ENCODE measurements around a stretch of chr6.

GRCh38 chr6:4724662-4725286 lies 51.4 kb upstream of the CDYL start:
- PRO-cap: no peak

- PRO-cap: no peak
These were observed 48.1 kb upstream of the CDYL start for GRCh38 chr6:4728065-4728501.

GRCh38 chr6:4891622-4892627 lies 111.9 kb downstream of the RPP40 start:
- PRO-cap: no peak

GRCh38 chr6:4944764-4945186 lies 59.1 kb downstream of the RPP40 start:
- PRO-cap: no peak

GRCh38 chr6:5032724-5033151 lies 28.9 kb upstream of the RPP40 start:
- PRO-cap: no peak

GRCh38 chr6:5108012-5108569 lies 22.9 kb downstream of the PPP1R3G start:
- PRO-cap: no peak

GRCh38 chr6:5448494-5448964 lies 187.2 kb downstream of the FARS2 start:
- PRO-cap: no peak

DNA sequence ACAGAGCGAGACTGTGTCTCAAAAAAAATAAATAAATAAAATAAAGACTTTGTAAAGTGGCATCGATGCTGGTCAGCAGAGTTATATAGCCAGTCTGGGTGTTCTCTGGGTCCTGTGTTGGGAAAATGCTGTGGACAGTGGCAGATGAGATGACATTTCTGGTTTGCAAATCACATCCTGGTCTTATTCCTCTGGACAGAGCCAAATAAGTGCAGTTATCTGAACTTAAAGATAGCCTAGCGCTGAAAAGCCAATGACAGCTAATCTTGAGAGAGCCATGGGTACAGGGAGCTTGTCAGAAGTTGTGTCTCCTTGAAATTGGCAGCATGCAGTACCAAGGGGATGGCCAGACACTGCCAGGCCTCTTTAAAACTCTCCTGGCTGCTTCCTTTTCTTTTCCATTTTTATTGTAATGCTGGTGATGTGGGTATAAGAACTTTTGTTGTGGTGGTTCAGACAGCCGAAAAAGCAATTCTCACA lies 362.4 kb downstream of the FARS2 start:
- PRO-cap: no peak

- PRO-cap: no peak
These were observed 343.4 kb downstream of the NRN1 start for GRCh38 chr6:5663253-5663747.

DNA sequence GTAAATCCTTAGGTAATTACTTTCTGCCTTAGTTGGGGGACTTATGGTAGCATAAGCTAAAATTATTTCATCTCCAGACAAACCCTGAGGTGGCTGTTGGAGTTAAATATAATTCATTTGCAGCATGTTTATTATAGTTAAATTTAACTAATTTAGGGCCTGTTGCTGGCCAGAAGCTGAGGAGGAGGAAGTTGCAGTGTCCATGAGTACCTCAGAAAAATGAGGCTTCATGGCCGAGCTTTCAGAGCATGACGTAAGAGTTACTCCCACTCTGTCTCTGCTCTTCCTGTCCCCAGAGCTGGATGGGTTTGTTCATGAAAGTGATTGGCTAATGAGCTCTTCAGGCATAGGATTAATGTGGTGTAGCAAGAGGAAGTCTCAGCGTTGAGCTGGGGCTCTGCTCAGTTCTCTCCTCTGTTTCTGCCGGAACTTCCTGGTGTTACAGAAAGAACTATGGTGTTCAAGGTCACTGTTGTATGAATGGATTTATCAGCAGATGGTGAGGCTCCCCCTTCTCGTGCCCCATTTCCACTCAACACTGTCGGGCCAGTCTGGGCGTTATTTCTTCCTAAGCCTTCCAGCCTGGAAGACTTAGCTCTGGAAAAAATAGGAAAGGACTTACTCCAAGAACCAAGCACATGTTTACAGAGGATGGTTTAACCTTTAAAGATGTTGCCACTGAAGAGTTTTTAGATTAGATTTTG lies 335.5 kb downstream of the NRN1 start:
- PRO-cap: no peak

GRCh38 chr6:5685766-5686202 lies 320.9 kb downstream of the NRN1 start:
- PRO-cap: no peak

GRCh38 chr6:5865571-5865983 lies 141.1 kb downstream of the NRN1 start:
- PRO-cap: no peak

DNA sequence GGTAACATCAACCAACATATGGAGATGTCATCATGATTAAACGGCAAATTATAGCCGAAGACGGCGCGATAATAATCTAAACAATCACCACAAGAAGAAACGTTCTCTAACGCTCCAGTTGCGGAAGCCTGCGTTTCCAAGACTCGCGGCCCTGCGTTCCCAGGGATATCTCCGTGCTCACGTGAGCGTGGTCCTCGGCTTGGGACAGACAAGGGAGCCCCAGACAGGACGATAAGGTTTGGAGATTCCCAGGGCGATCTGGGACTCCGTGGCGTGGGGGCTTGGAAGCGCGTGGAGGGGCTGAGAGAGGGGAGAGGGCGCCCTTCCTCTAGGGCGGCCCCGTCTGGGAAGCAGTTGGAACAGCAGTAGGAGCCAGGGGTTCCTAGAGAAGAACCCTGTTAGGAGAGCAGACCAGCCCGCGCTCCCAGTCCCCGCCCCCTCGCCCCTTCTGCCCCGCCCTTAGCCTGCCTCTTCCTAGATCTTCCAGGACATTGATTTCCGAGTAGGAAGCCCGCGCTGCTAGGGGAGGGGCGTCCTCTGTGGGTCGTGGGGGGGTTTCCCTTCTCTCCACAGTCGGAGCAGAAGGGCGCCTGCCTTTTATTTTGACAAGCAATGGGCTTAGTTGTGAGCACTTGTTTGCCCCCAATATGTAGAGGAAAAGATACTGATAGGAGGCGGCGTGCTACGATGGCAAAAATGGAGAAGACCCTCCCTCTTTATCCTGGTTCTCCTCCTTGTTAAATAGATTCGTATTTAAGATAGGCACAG lies 10.6 kb downstream of the NRN1 start:
- PRO-cap: bidirectional peak, plus-strand start at position 500 of the sequence, minus-strand start at position 451 of the sequence

- PRO-cap: bidirectional peak, plus-strand start at chr6:5999455, minus-strand start at chr6:5999387; bidirectional peak, plus-strand start at chr6:5999697, minus-strand start at chr6:5999605
These were observed 7.8 kb downstream of the NRN1 start for GRCh38 chr6:5998502-5999781.

DNA sequence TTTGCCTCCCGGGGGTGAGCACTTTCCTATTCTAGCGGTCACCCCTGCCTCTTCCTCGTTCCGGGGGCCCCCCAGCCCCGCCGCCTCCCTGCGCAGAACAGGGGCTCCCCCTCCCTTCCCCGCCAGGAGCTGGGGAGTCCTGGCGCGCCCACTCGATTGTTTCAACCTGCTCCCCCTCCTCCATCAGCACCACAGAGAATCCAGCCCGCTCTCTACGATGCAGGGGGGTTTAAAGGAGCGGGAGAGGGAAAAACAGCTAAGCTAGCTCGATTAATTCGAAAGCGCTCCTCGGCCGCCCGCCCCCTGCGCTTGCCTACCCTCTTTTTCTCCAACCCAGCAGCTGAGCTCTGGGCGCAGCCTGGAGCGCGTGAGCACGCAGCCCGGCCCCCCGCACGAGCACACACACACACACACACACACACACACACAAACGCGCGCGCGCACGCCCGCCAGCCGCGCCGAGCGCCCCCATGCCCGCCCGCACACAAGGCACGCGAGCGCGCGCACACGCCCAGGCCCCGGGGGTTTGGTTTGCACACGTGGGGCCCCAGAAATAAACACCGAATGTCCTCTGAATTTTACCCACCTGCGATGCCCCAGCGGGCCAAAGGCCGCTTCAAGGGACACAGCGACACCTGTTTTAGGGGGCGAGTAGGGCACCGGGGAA lies 578 bp upstream of the NRN1 start:
- PRO-cap: bidirectional peak, plus-strand start at position 343 of the sequence, minus-strand start at position 350 of the sequence; bidirectional peak, plus-strand start at position 612 of the sequence, minus-strand start at position 618 of the sequence

DNA sequence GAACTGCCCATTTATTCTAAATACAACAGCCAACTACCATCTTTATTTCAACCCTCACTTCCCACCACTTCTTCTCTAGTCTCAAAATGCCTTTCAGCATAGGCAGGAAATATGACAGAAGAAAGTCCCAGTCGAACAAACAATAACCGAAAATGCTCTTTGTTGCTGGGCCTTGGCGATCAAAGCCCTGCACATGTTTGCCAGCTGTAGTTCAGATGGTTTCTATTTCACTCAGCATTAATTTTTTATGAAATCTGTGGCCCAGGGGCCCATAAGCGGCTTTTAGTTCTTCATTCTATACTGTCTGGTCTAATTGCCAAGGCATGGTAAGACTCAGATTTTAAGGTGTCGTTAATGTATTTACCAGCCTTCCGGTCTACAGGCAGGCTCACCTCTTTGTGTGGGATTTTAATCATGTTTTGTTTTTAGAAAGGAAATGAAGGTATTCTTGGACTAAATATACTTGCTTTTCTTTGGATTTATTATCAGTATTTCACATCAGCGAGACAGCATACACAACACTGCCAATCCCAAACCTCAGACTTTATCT lies 11.0 kb upstream of the F13A1 start:
- PRO-cap: no peak

DNA sequence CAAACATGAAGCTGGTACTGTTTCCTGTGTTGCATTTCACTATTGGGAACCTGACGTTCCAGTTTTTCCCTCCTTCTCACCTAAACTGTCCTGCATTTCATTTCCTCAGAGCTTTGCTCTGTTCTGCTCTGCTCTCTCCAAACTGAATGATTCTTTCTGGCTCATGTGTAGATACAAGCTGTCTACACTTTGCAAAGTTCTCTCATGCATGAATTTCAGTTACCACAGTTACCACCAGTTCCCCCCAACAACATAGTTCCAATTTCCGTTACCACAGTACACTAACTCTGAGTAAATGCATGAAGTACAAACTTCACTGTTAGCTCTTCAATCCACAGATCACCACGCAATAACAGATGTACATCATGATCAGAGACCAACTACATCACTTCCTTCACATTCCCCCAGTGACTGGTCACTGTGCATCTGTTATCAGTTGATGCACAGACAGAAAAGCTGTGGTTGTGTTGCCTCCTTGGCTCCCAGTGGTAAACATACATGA lies 86.8 kb upstream of the F13A1 start:
- PRO-cap: no peak

GRCh38 chr6:6609832-6610787 lies 21.6 kb downstream of the LY86 start:
- PRO-cap: no peak

DNA sequence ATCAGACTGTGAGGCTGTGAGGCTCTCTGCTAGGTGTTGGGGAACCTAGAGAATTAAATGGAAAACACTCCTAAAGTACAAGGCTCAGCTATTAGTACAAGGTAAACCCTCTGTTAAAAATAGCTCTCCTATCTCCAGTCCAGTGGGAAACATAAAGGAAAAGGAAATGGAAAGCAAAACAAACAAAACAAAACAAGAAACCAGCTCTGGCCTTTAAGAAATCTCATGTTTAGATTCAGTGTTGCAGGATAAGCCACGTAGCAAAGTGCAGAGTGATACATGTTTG lies 35.1 kb downstream of the LY86 start:
- PRO-cap: no peak

DNA sequence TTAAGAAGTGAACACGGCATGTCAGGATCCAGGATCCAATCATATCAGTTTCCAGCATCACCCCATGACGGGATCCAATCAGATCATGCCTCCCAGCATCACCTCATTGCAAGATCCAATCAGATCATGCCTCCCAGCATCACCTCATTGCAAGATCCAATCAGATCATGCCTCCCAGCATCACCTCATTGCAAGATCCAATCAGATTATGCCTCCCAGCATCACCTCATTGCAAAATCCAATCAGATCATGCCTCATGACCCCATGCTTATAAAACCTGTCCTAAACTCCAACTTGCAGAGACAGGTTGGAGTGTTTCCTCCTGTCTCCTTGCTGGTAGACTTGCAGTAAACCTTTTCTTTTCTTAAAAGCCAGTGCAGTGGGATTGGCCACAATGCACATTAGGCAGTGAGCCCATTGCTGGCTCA lies 69.0 kb downstream of the LY86 start:
- PRO-cap: no peak